ENCODE measurements around a stretch of chr2.

GRCh38 chr2:85558767-85559302 lies 2.5 kb downstream of the GGCX start:
- PRO-cap: no peak

- PRO-cap: no peak
Observed at GRCh38 chr2:85607769-85608390, 4.0 kb downstream of the C2orf68 start.

- PRO-cap: no peak
Observed at GRCh38 chr2:85678378-85679646, 10.8 kb upstream of the SFTPB start.

GRCh38 chr2:85684891-85685257 lies 9.3 kb upstream of the GNLY start:
- PRO-cap: no peak

DNA sequence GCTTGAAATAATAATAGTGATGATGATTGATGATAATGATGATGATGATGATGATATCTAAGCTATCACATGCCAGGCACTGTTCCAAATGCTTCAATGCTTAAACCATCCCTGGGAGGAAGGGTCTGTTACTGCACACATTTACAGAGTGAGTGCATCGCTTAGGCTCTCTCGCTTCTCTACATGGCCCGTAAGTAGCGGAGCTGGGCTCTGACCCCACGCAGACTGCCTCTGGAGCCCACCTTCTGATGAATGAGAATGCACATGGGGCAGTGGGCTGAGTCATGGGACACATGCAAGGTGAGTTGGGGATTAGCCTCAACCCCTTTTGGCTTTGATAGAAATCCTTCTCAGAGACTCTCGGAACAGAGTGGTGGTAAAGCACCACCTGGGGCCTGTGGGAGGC lies 15.6 kb downstream of the GNLY start:
- PRO-cap: no peak

DNA sequence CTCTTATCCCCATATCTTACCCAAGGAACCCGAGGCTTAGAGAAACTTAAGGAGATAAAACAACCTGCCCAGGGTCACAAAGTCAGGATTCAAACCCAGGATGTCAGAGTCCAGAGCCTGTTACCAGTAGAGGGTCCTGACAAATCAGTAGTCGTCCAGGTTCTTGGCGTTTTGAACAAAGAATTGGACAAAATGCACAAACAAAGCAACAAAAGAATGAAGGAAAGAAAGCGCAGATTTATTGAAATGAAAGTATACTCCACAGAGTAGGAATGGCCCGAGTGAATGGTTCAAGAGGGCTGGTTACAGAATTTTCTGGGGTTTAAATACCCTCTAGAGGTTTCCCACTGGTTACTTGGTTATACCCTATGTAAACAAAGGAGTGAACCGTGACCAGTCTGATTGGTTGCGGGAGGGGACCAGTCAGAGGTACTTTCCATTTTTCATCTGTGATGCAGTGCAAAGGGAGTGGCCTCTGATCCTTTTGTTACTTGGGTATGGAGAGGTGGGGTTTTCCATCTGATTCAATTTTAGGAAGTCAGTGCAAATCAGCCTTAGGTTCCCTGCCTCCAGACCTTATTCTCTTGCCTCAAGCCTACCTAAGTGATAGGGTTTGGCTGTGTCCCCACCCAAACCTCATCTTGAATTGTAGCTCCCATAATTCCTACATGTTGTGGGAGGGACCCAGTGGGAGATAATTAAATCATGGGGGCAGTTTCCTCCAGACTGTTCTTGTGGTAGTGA lies 5.7 kb upstream of the ST3GAL5 start:
- PRO-cap: no peak

DNA sequence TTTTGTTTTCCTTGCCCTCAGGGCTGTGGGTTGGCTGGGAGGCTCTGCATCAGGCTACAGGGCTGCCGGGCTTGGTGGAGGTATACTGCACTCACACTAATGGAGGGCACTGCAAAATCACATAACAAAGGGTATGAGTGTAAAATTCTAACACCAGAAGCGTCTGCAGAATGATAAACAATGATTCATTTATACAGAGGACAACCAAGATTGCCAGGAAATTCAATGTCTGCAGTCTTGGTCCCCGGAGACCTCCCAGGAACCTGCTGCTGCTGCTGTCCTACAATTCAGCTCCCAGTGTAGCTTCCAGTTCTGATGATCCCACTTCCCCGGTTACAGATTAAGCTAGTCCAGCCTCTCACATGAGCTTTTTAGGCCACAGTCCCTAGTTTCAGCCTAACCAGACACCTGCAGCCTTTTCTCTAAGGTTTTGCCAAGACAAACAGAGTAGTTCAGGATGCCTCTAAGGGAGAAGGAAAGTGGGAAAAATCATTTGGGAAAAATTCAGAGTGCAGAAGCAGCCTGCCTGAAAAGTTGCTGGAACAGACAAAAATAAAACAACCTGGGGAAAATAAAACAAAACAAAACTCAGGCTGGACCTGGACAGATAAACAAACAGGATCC lies 32.4 kb upstream of the ST3GAL5 start:
- PRO-cap: no peak

DNA sequence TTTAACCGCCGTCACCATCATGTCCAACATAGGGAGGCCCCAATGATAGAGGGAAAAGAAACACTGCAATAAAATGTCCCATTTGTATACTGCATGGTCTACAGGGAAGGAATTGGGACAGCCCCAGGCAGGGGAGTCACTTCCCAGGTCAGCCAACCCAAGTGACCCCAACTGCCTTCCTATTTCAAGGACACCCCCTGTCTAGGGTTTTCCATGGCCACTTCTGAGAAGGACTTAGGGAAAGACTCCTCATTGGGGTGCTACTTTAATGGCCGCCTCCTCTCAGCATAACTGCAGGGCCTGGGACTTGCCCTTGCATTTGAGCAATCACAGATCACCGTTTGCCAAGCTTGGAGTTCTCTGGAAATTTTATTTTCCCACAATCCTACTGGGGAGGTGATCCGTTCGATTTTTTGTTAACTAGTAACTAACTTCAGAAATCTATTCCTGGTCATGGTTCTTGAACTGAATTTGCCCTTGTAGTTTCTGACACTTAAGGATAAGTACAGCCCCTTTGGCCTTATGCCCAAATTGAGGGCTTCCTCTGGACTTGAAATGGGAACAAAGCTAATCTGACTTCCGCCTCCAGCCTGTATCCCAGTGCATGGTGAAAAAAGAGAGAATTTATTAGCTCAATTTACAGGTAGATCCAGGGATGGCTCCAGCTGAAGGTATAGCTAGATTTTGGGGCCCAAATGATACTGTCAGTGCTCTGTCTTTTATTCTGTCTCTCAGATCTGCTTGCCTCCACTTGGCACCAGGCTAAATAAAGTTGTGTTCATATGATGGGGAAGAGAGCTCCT lies 60.5 kb upstream of the ST3GAL5 start:
- PRO-cap: no peak

DNA sequence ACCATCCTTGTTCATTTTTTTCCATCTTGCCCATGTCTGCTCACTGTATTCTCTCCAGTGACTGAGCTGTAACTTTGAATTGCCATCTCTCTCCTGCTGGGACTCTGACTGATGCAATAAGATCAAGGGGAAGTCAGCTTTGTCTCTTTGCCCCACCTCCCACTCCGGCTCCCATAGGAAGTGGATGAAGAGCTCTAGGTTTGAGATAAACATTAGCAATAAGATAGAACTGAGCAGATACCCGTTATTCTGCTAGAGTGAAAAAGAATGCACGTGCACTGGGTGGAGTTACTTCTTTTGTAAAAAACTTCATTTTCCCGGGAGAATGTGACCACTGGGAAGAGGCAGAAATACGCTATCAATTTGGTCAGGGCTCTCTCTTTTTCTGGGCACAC lies 105.4 kb downstream of the POLR1A start:
- PRO-cap: no peak

DNA sequence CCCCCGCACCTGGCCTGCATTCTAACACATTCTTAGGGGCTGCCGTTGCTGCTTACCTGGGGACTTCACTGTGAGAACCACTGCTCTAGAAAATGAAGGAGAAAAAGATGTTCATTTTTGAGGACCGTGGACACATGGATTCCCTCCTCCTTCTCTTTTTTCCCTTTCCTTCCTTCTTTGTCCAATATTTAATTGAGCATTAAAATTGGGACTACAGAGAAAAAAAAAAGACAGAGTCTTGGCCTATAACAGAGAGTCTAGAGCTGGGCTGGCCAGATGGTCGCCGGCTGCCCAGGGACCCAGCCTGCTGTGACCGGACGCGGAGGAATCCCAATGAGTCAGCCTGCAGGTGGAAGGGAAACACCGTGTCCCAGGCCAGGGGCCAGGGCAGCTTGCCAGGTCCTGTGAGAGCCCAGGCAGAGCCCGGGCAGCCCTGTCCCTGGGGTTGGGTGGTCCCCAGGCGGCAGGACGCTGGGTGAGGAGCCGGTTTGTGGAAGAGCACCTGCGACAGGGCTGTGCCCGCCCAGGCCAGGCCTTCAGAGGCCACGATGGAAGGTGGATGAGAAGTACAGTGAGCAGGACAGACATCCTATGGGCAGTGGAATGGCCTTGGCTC lies 87.9 kb downstream of the POLR1A start:
- PRO-cap: no peak

- PRO-cap: no peak
Observed at GRCh38 chr2:86042671-86043329, 62.9 kb downstream of the POLR1A start.

- PRO-cap: no peak
Observed at GRCh38 chr2:86065373-86066057, 40.2 kb downstream of the POLR1A start.

- PRO-cap: no peak
Observed at GRCh38 chr2:86295134-86295542, 42.3 kb downstream of the REEP1 start.

DNA sequence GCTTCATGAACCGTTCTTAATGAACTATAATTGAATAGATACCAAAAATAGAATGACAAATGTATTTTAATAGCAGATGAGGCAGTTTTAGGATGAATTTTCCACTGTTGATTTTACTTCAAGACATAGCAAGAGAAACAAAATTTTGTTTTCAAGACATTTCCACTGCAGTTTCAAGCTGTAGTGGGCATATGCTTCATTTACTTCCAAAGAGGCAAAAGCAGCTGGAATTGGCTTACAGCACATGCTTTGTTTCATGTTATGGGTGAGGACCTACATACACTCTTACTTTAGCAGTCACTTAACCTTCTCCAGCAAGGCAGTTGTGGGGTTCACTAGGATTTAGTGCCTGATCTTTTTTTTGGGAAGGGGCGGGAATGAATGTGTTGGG lies 13.7 kb downstream of the CD8A start:
- PRO-cap: no peak

- PRO-cap: bidirectional peak, plus-strand start at chr2:86807903, minus-strand start at chr2:86807591; bidirectional peak, plus-strand start at chr2:86808117, minus-strand start at chr2:86808015; bidirectional peak, plus-strand start at chr2:86808441, minus-strand start at chr2:86808325
Observed at GRCh38 chr2:86807812-86808912, 17.4 kb upstream of the CD8A start.

DNA sequence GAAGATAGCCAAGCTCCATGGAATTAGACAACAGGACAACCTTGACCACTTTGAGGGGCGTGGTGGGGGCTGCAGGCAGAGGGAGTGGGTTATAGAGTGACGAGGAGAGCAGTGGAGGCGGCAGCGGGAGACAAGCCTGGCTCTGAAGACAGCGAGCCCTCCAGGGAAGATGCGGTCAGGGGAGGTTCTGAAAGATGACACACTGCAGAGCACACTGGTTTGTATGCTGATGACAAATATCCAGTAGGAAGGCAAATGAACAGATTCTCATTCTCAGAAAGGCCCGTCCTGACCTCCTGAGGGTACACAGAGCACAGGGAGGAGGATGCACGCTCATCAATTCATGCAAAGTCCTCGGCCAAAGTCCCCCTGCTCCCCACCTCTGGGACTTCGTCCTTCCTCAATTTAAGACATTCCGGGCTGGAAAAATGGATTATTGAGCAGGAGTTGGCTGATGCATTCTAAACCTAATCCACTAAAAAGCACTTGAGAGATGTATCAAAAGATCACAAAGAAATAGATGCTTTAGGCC lies 2.6 kb downstream of the PLGLB1 start:
- PRO-cap: no peak

- PRO-cap: no peak
Observed at GRCh38 chr2:87443122-87443470, 304.8 kb upstream of the PLGLB2 start.

- PRO-cap: no peak
Observed at GRCh38 chr2:87584201-87585038, 163.5 kb upstream of the PLGLB2 start.

DNA sequence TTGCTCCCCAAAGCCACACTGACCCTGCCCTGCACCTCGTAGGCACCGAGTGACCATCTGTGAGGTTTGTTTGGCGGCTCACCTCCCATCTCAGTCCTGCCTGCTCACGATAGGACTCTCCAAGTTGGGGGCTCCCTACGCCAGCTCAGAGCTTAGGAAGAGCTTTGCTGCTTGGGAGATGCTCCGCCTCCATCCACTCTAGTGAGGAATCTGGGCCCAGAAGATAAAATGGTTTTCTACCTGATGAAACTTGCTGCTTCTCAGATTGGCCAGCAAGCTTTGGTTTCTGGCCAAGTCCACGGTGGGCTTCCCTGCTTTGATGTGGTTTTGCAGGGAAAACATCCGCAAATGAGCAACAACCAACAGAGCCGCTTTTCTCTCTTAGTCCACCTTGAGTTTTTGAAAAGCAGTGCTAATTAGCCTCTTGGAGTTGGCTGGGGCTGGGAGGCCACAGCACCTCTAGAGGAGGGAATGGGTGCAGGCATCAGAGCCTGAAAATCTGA lies 42.1 kb downstream of the THNSL2 start:
- PRO-cap: no peak

GRCh38 chr2:88593294-88593493 lies 34.1 kb downstream of the EIF2AK3 start:
- PRO-cap: no peak